Measurements from ENCODE around the gene S100A9.

- PRO-cap, result no peak
- RRBS, result no CpG with 5 or more reads among the region's 4 CpGs
These were observed 9.5 kb downstream of the SPRR2G start for GRCh38 chr1:153141023-153141671.

GRCh38 chr1:153357545-153358580, at the start of gene S100A9:
TSS of gene S100A9 (plus strand) at chr1:153357854.
- PRO-cap, result unidirectional peak, plus-strand start at chr1:153357854
- RRBS, result no CpG with 5 or more reads among the region's 15 CpGs

DNA sequence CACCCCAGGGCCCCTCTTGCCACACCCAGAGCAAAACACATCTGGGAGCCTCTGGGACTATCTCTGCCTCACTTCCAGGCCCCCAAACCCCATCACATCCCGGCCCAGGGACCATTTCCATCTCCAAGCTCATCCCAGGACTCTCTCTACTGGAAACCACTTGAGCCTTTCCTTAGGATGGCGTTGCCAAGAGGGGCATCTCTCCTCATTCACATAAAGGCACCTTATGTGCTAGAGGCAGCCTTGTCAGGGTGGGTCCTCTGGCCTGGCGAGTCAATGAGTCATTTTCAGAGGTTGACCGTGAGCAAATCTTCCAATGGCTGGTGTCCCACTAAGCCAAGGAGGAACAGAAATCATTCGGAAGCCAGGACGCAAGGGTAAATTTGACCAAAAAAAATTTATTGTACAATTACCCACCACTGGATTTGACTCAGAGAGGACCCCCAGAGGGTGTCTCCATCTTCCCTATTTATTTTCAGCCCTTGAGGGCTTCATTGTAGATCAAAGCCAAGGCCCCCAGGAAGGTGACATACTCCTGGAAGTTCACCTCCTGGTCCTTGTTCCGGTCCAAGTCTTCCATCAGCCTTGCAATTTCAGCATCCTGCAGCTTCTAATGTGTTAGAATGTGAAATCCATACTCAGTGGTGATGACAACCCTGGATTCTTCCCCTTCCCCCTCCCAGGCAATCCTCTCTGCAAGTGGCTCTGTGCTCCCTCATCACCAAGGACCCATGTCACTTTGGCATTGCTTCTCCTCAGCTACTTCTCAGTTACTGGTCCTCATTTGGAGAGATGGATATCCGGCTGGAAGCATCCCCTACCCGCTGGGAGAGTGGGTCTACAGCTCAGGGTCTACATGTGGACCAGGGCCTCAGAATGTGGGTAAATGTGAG, 1.3 kb downstream of the S100A6 start:
- PRO-cap, result no peak
- RRBS, result no CpG with 5 or more reads among the region's 9 CpGs

DNA sequence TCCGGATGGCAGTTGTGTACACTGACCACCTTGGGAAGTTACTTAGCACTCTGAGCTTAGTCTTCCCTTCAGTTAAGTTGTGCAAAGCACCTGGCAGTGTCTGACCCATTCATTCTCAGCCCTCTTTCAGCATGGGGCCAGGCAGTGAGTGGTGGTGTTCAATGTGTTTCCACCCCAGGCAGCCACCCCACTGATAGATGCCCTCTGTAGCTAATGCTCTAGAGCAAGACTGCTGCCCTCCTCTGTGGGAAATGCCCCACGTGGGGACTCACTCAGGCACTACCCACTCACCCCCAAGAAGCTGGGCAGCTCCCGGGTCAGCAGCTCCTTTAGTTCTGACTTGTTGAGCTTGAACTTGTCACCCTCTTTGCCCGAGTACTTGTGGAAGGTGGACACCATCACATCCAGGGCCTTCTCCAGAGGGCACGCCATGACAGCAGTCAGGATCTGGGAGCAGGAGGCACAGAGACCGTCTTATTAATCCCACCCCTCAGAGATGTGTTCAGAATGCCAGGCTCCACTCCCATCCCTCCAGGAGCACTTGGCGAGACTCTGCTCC, 1.2 kb downstream of the S100A4 start:
- PRO-cap, result no peak
- RRBS, result no CpG with 5 or more reads among the region's 7 CpGs

GRCh38 chr1:153544922-153545474, 608 bp downstream of the S100A4 start:
- PRO-cap, result bidirectional peak, plus-strand start at chr1:153545272, minus-strand start at chr1:153545055
- RRBS, result no CpG with 5 or more reads among the region's 10 CpGs

DNA sequence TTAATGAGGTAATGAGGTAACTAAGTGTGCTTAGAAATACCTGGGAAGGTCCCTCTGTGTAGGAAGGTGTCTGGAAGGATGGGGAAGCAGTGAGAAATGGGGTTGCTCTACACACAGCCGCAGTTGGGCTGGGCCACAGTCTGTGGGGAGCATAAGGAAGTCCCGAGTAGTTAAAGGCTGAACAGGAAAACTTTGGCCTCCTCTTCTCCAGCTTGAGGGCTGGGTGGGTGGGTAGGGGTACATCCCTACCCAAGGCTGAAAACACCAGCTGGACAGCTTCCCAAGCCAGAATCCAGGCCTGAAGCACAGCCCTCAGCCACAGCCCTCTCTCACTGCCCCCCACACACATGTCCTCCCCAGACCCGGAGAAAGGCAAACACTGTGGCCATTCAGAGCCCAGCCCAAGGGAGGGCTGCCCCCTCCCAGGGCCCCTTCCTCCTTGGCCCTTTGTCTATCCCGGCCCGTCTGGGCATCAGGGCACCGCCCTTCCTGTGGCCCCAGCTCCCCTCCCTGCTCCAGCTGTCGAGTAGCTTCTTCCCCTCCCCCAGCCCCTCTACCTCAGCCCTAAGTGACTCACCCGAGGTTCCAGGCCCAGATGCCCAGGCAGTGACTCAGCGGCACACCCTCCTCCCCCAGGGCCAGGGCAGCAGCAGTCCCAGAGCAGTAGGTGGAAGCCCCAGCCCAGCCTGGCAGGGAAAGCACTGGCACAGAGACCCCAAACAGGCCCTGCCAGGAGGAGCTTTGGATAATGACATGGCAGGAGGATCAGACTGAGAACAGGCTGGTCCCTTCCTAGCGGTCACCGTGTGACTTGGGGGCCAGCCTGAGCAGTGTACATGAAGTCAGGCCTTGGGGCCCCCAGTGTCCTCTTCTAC, 718 bp upstream of the S100A2 start:
- PRO-cap, result bidirectional peak, plus-strand start at position 658 of the sequence, minus-strand start at position 491 of the sequence
- RRBS, result 5% methylated on average over 2 of the region's 11 CpGs

DNA sequence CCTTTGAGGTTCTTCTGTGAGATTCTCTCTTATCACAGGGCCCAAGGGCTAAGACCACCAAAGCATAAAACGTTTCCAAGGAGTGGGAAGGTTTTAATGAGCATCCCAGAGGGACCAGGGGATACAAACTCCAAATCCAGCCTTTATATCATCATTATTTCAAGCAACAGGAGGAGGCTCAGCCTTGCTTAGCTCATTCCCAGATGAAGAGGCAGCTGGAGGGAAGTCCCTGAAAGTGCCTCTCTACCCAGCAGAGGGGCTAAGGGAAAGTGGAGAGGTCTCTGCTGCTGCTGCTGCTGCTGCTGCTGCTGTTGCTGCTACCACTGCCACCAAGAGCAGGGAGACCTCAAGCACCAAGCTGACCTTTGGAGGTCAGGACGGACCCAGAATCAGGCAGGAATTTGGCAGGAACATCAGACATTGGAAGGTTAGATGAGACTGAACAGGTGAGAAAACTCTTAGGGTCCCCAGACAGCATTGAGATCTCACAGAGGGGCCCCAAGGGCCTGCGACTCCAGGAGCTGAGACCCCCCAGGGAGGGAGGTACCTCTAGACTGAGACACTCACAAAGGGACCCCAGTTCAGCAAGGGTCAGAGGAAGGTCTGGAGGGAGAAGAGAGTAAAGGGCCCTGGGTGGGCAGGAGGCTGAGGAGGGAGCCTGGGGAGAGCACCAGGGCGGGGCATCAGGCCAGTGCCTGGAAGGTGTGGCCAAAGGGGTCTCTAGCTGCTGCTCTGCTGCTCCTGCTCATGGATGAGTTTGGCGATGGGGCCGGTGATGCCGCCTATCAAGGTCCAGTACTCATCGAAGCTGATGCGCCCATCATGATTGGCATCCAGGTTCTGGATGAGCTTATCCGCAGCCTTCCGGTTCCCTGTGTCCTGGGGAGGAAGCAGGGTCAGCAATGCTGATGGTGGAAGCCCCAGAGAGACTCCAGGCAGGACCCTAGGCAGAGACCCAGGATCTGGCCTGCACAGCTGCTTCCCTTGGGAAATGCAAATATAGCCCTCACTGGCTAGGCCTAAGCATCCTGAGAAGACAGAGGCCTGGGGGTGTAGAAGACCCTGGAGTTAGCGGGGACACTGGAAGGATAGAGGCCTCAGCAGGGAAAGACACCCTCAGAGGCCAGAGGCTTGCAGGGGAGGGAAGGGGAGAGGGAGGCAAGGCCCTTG, 5.7 kb downstream of the S100A16 start:
- PRO-cap, result no peak
- RRBS, result 85% methylated on average over 5 of the region's 12 CpGs

DNA sequence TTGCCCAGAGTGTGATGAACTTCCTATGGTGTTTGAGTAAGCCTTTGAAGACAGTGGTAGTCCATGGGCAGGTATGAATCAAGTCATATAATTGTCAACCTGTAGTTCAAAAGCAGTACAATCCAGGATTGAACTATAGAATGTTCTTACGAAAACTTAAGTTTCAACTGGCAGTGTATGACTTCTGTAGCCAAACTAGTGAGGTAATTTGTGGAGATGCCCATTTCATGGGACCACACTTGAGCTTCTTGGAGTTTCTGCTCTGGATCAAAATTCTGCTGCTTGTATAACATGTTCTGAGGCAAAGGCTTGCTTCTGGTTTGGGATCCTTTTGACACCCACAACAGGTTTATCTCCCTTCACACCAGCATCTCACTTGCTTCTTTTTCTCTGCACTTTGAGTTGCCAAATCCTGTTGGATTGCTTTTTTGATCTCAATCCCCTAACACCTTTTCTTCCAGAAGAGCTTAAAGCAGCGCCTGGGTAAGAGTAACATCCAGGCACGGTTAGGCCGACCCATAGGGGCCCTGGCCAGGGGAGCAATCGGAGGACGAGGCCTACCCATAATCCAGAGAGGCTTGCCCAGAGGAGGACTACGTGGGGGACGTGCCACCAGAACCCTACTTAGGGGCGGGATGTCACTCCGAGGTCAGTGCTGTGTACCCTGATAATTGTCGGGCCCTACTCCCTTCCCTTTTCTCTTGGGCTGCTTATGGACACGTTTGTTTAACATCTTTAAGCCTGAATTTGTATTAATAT, 8.1 kb downstream of the CHTOP start:
- PRO-cap, result no peak
- RRBS, result no CpG with 5 or more reads among the region's 12 CpGs

GRCh38 chr1:153670128-153670782, 538 bp downstream of the ILF2 start:
- PRO-cap, result no peak
- RRBS, result 1% methylated on average over 6 of the region's 22 CpGs

GRCh38 chr1:153773129-153774092, 1.8 kb upstream of the SLC27A3 start:
- PRO-cap, result no peak
- RRBS, result 41% methylated on average over 2 of the region's 13 CpGs

GRCh38 chr1:153804421-153804692, 29.1 kb downstream of the SLC27A3 start:
- PRO-cap, result no peak
- RRBS, result no CpG with 5 or more reads among the region's 2 CpGs

- PRO-cap, result no peak
- RRBS, result no CpG with 5 or more reads among the region's 5 CpGs
These were observed 31.7 kb downstream of the SLC27A3 start for GRCh38 chr1:153806739-153807466.

DNA sequence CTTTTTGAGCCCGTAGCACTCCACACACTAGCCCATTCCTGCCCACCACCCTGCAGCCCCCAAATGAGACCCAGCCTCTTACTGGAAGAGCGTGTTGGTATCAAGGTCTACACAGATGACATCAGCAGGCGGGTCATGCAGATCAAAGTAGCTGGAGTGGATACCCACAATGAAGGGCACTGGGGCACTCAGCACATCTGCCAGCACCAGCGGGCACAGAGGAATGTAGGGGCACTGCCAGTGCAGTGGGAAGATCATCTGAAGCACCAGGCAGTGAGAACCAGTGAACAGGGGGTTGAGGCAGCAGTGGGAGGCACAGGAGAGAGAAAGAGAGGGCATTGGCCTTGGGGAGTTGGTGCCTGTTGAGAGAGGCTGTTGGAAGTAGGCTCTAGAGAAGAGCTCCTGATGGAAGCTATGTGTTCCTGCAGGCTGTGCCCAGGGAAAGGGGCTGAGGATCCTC, 6.1 kb downstream of the DENND4B start:
- PRO-cap, result no peak
- RRBS, result no CpG with 5 or more reads among the region's 4 CpGs

DNA sequence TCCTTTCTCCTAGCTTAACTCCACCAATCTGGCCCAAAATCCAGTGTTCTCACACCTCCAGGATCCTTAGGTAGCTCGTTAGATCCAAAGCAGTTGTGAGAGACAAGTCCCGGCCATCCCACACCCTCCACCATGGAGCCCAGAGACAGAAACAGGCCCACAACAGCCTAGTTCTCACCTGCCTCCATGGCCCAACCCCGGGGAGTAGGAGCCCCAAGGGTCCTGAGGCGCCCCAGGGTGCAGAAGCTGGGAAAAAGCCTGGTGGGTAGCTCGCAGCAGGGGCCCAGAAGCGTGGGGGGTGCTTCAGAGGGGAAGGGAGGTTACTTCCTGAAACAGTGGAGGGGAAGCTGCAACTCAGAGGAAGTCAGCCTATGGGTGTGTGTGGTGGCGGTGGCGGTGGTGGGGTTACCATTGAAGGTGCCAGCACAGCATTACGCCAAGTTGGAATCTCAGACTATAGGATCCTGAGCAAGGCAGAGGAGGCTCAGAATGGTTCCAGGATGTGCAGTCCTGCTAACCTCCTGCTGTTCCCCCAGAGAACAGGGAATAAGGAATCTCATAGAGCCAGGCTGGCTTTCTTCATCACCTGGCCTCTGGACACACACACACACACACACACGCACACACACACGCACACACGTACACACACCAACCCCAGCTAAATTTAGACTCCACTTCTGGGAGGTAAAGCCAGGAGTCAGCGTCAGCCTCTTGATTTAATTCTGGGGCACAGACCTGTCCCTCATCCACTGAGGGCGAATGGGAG, 1.4 kb downstream of the DENND4B start:
- PRO-cap, result bidirectional peak, plus-strand start at position 372 of the sequence, minus-strand start at position 315 of the sequence
- RRBS, result 20% methylated on average over 2 of the region's 14 CpGs

DNA sequence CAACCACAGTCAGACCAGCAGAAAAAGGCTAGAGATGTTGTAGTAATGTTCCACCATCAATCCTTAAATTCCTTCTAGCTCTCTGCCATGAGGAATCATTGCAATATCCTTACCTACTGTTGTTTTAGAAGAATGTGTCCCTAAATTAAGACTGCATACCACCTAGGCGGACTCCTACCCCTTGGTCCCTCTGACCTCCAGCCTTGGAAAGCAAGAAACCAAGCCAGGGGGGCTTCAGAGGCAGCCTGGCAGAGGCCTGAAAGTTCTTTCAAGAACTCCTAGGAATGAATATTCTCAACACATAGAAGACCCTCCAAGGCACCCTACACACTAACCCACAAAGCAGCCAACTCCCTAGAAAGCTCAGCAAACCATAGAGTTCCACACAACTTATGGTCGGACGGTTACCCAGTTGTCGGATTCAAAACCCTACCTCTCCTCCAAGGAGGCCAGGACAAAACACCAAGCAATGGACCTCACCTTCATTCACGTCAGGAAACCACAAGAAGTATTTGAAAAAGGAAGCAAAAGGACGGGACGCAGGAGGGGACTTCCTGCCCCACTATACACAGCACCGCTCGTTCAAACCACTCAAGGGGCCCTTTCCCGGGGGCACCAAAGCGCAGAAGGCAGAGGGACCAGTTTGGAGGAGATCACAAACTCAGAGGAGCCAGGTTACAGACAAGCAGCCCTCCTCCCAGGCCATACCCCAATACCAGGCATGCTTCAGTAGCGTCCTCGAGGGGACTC, 953 bp downstream of the CRTC2 start:
- PRO-cap, result no peak
- RRBS, result no CpG with 5 or more reads among the region's 13 CpGs

DNA sequence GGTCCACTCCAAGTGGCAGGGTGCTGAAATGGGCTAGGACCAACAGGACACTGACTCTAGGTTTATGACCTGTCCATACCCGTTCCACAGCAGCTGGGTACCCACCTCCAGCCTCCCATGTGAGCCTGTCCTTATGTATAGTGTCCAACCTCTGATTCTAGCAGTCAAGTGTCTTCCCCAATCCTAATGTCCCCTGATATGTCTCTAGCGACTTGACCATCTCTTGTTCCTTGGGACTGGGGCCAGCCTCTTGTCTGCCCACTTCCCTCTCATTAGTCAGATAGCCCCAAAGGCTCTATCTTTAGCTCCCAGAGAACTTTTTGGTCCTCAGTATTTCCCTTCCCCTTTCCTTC, 1.2 kb upstream of the CRTC2 start:
- PRO-cap, result no peak
- RRBS, result no CpG with 5 or more reads among the region's 2 CpGs

- PRO-cap, result no peak
- RRBS, result no CpG with 5 or more reads among the region's 5 CpGs
These were observed 1.8 kb downstream of the SLC39A1 start for GRCh38 chr1:153961521-153961889.

DNA sequence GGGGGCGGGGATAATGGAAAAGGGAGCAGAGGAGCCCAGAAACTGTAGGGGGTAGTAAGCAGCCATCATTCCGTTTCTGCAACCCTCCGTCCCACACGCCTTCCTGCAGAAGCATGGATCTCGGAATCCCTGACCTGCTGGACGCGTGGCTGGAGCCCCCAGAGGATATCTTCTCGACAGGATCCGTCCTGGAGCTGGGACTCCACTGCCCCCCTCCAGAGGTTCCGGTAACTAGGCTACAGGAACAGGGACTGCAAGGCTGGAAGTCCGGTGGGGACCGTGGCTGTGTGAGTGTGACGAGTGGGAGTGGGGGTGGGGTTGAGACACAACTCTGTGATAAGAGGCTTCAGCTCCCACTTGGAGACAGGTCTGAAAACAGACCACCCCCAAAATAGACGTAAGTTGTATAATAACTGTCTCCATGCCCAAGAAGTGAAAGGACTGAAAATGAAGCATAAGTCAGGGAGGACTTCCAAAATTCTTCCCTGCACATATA, 759 bp downstream of the CREB3L4 start:
- PRO-cap, result no peak
- RRBS, result 17% methylated on average over 2 of the region's 14 CpGs

DNA sequence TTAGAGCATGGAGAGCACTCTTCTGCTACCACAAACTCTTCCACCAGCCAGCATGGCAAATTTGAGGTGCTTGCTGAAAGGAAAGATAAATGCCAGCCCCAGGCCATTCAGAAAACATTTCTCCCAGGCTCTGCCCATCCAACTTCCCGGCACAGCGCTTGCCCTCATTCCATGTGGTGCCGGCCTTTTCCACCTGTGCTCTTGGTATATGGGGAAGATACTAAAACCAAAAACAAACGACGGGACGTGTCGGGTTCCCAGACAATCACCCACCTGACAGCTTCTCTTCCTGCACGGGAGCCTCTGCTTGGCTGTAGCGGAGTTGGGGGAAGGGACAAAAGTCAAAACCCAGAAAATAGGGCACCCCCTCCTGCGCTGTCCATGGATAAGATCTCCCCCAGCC, 770 bp downstream of the JTB start:
- PRO-cap, result no peak
- RRBS, result no CpG with 5 or more reads among the region's 10 CpGs

- PRO-cap, result bidirectional peak, plus-strand start at chr1:153985517, minus-strand start at chr1:153985380
- RRBS, result no CpG with 5 or more reads among the region's 7 CpGs
These were observed 848 bp downstream of the RAB13 start for GRCh38 chr1:153985088-153985893.

Data from kidney (tissue), 2 donors.